Tongue (tissue), 2 donors: ENCODE data around the genes FLNB, ABHD6 and KCTD6.

GRCh38 chr3:57969522-57970362, 38.5 kb upstream of the FLNB start:
- RAMPAGE, long total RNA: no peak

- RAMPAGE, long total RNA: no peak
Observed at GRCh38 chr3:58008128-58008931, at the start of gene FLNB. FLNB (plus strand) TSS chr3:58008422.

DNA sequence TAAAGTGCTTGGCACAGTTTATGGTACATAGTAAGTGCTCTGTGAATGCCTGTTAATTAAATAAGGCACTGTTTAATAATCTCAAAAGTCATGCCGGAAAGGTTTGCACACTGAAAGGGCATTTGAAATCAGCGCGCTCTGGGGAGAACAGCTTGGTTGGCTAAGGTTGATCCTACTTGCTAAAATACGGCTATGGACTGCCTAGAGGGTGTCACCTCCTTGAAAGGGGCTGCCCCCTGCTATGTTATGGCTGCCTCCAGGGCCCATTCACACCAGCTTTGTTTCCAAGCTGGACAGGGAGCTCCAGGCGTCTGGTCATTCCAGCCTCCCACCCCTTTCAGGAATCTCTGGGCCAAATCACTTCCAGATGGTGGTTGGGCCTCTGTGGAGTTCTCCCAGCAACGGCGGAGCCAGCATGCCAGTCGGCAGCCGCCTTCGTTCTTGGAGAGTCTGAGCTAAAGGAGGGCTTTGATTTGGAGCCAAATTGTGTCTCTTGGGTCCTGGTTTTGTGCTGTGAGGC, 5.9 kb downstream of the FLNB start:
- RAMPAGE, long total RNA: no peak

GRCh38 chr3:58027649-58028386, 19.6 kb downstream of the FLNB start:
- RAMPAGE, long total RNA: no peak

DNA sequence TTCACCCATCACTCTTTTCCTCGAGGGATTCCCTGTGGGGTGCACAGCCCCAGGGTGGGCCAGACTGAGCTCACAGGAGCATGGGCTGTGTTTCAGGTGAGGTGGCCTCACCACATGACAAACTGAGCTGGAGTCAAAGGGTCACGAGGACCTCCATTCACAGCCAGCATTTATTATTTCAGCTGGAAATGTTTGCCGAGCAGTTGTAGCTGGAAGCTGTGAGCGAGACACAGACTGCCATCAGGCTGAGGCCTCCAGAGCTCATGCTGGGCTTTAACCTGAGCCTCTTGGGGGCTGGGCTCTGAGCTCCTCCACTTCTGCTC, 57.4 kb downstream of the FLNB start:
- RAMPAGE, long total RNA: no peak

DNA sequence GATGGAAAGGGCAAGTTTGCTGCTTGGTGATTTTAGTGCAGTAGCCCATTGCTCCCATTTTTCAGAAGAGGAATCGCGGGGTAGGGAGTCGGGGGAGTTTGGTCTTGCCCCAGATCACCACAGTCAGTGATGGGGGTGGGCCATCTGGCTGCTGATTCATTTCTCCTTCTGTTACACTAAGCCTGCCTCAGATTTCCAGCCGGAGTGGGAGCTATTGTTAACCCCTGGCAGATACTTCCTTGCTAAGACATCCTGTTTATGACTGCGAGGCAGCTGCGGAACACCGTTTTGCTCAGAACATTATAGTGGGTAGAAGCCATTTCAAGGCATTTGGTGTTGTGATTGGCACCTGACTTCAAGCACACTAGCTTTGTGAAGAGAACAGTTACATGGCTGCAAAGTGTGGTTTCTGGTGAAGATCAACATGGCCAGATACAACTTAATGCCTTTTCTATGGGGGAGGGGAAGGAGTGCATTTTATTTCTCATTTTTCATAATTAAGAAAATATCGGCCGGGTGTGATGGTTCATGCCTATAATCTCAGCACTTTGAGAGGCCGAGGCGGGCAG, 73.8 kb downstream of the FLNB start:
- RAMPAGE, long total RNA: no peak

GRCh38 chr3:58102896-58103774, 94.9 kb downstream of the FLNB start:
- RAMPAGE, long total RNA: no peak

DNA sequence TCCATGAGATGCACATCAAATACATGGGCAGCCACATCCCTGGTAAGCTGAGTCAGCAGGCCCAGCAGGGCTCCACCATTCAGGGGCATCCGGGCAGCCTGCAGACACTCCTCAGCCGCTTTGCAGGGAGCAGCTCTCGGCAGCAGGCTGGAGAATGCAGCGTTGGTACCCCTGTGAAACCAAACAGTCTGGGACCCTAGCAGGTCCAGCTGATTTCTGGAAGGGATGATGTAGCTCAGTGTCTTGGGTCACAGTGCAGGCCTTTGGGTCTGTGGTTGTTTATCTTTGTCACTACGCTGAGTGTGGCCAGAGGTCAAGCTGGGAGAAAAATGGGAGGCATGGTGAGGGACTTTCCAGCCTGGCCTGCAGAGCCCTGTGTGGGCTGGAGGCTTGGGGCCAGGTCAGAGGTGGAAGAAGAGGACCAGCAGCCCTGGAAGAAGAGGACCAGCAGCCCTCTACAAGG, 67.2 kb downstream of the DNASE1L3 start:
- RAMPAGE, long total RNA: no peak

DNA sequence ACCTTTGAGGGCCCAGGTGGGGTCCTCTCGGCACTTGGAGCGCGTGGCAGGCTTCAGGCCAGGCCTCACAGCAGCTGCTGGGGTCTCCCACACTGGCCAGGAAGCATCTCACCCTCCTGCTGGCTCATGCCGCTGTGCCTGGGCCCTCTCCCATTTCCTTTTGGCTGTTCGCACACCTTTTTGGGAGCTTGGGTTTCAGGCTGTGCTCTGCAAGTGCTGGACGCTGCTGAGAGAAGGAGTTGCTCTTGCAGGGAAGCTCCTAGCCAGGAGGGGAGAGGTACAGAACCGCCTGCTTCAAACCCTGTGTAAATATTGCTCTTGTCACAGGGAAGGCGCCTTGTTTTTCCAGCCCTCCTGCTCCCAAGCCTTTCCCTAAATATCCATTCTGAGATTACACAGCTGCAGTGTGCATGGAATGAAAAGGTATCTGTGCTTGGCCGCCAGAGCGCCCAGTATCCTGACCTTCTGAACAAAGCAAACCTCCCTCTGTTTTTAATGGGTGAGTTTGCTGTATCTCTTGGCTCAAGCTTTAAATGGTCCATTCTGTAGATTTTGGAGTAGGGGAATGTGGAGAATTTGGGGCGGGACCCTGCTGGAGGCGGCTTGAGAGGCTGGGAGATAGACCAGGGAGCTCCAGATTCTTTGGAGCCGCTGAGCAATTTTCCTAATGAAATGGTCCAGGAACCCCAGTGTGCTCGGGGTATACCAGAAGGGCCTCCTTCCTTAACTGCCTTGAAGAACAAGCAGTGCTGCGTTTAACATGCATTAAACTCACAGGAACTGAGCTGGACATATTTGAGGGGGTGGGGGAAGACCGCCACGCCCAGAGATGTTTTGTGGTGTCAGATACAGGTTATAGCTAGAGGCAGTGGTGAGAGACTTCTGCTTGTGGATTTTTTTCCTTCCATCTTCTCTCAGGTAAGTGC, 45.4 kb downstream of the DNASE1L3 start:
- RAMPAGE, long total RNA: no peak

DNA sequence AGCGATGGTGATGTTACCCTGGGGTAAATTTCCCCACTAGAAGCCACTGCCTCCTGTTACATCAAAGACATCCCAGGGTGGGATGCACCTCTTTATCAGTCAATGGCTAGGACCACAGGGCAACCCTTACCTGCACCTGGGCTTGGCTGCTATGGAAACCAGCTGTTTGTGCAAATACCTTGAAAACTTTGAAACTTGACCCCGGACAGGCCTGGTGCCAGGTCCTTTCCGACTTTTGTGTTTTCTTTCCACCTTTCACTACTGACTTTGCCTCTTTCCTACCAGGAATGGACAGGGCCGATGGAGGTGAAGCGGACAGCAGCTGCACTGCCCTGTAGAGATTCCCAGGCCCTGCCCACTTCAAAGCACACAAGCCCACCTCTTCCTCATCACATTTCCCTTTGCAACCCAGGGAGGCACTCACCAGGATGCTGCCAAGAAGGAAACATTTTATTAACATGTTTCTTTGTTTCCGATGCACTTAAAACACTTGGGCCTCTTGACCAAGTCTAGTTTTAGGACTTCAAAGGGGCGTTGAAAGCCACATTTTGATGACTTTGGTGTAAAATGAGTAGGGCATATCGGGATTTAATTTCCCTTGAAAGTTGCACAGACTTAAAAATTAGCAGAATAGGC, 36.6 kb downstream of the DNASE1L3 start:
- RAMPAGE, long total RNA: no peak

GRCh38 chr3:58214367-58215520, 4.0 kb upstream of the DNASE1L3 start:
- RAMPAGE, long total RNA: no peak

- RAMPAGE, long total RNA: no peak
Observed at GRCh38 chr3:58237081-58238182, at the start of gene ABHD6. ABHD6 (plus strand) TSS chr3:58237792.

GRCh38 chr3:58271924-58272239, 34.2 kb upstream of the RPP14 start:
- RAMPAGE, long total RNA: no peak

DNA sequence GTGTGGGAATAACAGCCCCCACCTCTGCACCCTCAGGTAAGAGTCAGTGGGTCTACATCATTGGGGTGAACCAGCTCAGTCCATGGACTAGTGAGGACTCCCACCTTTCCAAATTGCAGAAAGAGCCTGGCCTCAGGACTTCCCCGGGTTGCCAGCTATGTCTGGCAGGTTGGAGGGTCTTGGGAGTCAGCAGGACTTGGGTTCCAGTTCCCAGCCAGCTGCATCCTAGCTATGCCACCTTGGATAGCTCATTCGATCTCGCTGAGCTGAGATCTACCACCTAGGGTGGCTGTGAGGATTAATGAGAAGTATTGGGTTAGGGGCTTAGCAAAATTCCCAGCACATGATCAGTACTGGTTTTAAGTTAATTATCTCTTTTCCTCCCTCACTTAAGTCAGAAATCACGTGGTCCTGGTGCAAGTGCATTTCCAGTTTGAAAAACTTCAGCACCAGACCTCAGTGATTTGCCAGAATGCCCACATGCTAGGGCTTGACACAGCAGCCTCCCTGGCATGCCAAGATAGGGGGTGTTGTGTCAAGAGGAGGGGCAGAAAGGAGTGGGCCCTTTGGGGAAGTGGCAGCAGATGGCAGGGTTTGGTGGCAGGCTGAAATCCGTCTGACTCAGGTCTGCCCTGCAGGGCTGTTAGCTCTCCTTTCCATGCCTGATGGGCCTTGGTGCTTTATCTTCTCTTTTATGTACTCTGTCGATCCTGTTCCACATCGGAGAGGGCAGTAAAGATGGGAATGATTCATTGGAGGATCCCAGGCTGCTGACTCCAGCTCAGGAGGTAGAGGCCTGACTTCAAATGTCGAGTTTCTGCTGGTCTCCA, 23.2 kb downstream of the PXK start:
- RAMPAGE, long total RNA: no peak

- RAMPAGE, long total RNA: no peak
Observed at GRCh38 chr3:58386809-58387332, 46.8 kb downstream of the PDHB start.

- RAMPAGE, long total RNA: no peak
Observed at GRCh38 chr3:58422543-58423110, 11.0 kb downstream of the PDHB start.

DNA sequence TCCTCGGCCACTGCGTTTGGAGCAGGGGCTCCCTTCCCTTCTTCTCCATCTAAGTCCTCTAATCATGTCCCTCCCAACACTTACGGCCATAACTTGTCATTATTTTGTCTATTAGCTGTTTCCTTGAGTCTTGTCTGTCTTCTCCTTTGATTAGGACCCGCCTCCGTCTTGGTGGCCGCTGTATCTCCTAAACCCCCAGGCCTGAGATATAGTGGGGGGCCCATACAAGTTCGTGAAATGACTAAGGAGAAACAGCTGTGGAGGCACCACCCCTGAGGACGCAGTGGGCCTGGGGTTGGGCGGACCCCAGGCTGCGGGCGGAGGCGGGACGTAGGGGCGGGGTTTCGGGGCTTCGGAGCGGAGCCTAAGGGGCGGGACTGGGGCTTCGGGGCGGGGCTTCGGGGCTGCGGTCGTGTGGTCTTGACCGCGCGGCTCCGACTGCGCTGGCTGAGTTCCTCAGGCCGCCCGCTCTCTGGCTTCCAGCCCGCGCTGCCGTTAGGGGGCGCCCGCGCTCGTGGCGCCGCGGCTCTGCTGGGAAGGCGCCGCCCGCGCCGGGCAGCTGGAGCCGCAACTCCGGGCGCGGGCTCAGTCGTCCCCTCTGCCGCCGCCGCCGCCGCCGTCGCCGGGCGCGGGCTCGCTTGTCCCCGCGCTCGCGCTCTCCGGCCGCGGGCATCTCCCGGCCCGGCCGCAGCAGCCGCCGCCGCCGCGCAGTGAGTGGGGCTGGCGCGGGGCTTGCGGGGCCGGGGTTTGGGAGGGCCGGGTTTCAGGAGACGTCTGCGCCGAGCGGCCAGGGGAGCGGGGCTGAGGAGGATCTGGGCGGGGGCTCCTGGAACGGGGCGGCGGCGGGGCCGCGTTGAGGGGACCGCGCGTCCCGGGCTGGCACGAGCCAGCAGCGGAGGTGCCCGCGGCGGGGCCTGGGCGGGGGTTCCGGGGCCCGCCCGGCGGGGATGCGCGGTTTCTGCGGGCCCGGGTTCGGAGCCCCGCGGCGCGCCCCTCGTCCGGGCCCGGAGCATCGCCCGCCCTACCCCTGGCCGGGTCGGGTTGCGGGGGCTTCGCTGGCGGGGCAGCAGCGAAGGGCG, at the start of gene KCTD6:
KCTD6 (plus strand) TSS at position 637 of the 1,079 bp plus-strand sequence.
- RAMPAGE, long total RNA: no peak

- RAMPAGE, long total RNA: no peak
Observed at GRCh38 chr3:58535834-58536563, 991 bp downstream of the ACOX2 start.

DNA sequence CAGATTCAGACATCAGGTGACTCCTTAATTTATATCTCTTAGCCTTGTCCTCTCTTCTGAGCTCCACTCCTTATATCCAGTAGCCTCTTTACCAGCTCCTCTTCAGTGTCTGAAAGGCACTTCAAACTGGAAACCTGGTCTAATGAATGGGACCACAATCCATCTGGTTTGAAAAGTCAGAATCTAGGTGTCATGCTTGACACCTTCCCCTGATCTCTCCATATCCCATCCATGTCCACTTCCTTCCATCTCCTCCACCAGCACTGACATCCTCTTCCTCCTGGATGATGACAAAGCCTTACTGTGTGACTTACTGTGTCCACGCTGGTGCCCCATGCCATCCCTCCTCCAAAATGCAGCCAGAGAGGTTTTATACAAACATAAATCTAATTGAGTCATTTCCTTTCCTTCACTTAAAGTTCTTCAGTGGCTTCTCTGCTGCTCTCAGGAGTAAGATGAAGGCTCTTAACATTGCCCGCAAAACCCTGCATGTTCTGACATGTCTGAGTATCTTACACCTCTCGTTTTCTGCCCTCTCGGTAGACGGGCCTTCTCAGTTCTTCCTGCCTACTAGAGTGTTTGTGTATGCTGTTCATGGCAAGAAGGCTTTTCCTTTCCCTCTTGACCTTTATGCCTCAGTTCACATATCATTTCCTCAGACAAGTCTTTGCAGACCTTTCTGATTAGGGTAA, 175.7 kb downstream of the CFAP20DC start:
- RAMPAGE, long total RNA: no peak

- RAMPAGE, long total RNA: no peak
Observed at GRCh38 chr3:60048521-60048988, 998.7 kb upstream of the CFAP20DC start.